ENCODE measurements around a stretch of chr14.

DNA sequence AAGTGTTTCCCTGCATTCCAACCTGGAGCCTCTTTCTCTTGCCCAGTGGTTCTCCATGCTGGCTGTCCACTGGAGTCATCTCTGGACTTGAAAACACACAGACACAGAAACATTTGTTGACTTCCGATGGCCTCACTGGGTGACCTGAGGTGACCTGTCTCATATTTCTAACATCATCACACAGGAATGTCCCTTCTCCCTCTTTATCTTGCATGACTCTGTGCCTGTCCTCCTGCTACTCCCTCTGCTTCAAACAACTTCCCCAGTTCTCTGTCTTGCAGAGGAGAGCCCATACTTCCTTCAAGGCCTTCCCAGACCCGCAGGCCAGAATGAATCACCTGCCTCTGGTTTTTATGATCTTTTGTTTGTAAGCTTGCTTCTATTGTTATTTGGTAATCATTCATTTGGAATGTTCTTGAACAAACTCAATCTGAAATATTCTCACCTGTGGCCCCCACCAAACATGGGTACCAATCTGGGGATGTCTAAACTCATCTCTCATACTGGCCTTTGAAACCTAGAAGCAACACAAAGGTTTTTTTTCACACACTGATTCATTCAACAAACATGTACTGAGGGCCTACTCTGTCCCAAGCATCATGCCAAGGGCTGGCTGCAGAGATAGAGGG is 9.7 kb upstream of the RIN3 start:
- RRBS = no CpG with 5 or more reads among the region's 2 CpGs

DNA sequence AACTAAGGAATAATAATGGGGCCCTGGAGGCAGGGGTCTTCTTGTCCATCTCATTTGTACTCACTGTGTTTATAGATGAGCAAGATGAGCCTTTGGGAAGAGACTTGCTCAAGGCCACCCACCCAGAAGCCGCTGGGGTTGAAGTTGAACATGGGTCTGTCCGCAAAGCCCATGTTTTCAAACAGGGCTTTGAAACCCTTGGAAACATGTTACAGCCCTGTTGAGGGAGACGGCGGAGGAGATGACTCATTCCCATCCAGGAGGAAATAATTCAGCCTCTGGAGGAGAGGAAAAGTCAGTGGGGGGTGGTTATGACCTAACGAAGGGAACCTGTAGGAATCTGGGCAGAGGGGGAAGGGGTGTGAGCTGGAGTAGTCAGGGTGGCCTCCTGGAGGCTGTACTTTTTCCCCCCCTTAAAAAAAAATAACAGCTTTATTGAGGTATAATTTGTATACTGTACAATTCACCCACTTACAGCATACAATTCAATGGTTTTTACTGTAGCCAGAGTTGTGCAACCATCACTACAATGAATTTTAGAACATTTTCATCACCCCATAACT is 2.1 kb upstream of the RIN3 start:
- RRBS = no CpG with 5 or more reads among the region's 5 CpGs

GRCh38 chr14:92539305-92540395 is 26.1 kb downstream of the RIN3 start:
- RRBS = no CpG with 5 or more reads among the region's 17 CpGs

- RRBS = no CpG with 5 or more reads among the region's 12 CpGs
These were observed 35.8 kb downstream of the RIN3 start for GRCh38 chr14:92549267-92549838.

DNA sequence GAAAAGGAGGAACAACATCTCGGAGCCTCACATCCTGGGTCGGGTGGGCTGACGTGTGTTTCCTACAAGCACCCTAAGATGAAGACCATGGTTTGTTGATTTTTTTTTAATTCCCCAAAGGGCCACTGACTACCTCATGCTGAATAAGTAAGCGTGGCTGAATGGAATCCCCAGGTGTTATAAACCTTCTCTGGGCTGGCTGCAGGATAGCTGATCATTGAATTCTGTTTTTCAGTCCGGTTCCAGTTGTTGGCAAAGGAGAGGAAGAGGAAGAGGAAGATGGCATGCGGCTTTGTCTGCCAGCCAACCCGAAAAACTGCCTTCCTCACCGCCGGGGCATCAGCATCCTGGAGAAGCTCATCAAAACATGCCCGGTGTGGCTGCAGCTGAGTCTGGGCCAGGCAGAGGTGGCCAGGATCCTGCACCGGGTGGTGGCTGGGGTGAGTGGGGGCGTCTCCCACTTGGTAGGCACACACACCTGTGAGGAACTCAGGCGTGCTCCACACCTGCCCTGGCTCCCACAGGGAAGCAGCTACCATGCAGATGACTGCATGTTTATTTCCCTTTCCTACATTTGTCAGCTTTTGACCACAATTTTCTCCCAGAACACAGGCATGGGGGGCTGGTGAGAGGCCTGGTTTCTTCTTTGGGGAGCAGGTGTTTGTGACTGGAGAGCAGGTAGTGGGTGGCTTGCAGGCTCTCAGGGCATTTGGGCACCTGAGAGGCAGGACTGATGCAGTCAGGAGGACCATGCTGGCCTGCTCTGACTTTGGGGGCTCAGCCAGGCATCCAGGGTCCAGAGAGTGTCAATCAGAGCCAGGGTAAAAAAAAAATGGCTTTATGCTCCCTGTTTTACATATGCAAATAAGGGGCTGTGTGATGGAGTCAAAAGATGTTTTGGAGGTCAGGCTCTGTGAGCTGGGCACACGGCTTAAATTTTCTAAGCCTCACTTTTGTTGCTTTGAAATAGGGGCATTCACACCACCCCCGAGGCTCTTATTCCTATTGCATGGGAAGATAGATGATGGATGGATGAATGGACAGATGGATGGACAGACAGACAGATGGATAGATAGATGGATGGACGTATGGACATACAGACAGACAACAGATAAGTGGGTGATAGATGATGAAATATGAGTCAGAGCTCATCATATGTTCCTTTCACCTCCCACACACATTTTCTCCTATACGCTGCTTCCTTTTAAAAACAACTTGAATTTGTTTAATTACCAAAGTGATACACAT is 42.4 kb downstream of the RIN3 start:
- RRBS = 89% methylated on average over 6 of the region's 17 CpGs

GRCh38 chr14:92569259-92569815 is 55.8 kb downstream of the RIN3 start:
- RRBS = no CpG with 5 or more reads among the region's 7 CpGs

GRCh38 chr14:92646918-92647652 is 101.3 kb downstream of the LGMN start:
- RRBS = no CpG with 5 or more reads among the region's 8 CpGs

DNA sequence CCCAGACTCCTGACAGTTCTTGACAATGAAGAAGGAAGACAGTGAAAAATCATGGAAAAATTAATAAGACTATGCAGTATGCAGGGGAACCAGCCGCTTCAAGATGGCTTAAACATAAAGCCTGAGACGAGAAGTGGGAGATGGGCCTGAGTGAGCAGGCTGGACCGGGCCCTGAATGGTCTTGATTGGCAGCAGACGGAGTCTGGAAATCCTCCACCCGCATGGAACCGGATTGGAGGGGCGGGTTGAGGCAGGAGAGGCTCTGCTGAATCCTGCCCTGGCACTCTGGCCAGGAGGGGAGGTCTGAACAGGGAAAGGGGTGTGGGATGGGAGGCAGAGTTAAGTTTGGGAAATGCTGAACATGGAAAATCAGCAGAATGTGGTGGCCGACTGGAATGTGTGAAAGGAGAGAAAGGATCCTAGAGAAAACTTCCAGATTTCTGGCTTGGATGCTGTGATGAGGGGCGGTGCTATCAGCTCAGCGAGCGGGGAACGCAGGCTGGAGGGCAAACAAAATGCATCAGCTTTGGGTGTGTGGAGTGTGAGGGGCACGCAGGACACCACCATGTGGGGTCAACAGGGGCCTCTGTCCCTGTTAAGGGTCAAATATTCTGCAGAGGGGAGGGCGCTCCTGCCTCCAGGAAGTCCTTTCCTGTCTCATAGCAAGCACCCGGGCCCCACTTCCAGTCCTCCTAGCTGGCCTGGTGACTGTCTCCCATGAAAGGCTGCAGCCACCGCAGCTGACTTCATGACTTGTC is 53.9 kb downstream of the LGMN start:
- RRBS = 74% methylated on average over 4 of the region's 16 CpGs

- RRBS = no CpG with 5 or more reads among the region's 3 CpGs
These were observed 18.9 kb upstream of the GOLGA5 start for GRCh38 chr14:92775175-92775679.

DNA sequence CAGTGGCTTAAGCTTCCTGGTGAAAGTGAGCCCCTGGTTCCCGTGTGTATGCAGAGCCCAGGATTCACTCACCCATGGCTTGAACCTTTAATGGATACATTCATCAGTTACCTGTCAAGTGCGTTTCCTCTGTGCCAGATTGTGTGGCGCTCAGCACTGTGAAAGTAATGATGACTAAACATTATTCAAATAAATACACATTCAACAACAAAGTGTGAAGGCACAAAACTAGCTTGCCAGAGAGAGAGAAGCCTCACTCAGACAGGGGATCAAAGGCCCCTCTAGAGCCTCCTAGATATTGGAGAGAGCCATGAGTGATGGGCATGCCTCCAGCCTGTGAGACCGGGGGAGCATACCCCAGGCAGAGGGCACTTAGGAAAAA is 545 bp upstream of the CHGA start:
- RRBS = no CpG with 5 or more reads among the region's 4 CpGs

DNA sequence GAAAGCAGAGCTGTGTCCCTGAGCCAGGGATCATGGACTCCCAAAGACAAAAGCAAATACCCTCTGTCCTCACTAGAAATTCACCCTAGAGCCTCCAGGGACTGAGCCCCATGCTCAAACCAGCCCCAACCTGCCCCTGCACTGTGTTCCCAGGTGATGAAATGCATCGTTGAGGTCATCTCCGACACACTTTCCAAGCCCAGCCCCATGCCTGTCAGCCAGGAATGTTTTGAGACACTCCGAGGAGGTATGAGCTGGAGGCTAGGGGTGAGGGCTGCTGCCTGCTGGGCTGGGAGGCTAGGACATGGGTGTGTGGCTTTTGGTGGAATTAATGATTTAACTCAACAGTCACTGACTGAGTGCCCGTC is 3.5 kb downstream of the CHGA start:
- RRBS = no CpG with 5 or more reads among the region's 4 CpGs

DNA sequence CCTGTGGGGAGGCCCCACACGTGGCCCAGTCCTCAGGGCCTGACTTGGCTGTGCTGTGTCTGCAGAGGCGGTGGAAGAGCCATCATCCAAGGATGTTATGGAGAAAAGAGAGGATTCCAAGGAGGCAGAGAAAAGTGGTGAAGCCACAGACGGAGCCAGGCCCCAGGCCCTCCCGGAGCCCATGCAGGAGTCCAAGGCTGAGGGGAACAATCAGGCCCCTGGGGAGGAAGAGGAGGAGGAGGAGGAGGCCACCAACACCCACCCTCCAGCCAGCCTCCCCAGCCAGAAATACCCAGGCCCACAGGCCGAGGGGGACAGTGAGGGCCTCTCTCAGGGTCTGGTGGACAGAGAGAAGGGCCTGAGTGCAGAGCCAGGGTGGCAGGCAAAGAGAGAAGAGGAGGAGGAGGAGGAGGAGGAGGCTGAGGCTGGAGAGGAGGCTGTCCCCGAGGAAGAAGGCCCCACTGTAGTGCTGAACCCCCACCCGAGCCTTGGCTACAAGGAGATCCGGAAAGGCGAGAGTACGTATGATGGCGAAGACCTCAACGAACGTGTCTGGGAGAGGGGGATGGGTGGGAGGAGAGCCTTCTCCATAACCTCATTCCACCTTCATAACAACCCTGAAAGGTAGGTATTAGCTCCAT is 8.4 kb downstream of the CHGA start:
- RRBS = no CpG with 5 or more reads among the region's 13 CpGs

DNA sequence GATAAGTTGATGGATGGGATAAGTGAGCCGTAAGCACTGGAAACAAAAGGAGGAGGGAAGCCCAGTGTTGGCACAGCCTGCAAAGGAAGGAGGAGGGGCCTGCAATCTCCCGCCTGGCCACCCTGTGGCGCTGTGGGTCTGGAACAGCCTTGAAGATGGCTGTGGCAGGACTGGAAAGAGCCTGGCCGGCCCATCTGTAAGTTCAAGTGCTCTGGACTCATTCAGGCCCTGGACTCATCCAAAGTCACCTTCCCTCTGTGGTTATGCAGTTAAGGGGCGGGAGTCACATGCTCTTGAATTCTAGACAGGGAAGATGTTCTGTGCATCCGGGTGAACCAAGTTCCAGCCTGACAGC is 50.3 kb downstream of the CHGA start:
- RRBS = no CpG with 5 or more reads among the region's 6 CpGs

- RRBS = no CpG with 5 or more reads among the region's 9 CpGs
These were observed 67.5 kb downstream of the CHGA start for GRCh38 chr14:92990363-92990875.

DNA sequence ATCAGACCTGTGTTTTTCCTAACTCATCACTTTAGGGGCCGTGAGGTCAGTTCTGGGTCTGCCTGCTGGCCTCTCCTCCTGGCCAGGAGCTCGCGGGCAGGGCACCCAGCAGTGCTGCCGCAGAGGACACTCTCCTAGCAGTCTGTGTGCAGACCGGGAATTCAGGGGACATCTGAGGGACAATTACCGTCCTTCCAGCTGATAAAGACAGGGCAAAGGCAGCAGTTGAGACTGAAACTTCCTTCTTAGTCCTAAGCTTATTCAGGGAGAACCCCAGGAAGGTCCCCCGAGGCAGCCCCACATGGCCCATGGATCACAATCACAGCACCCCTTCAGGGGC is 89.6 kb downstream of the CHGA start:
- RRBS = no CpG with 5 or more reads among the region's 7 CpGs

GRCh38 chr14:93032536-93033030 is 83.1 kb downstream of the ITPK1 start:
- RRBS = no CpG with 5 or more reads among the region's 9 CpGs

DNA sequence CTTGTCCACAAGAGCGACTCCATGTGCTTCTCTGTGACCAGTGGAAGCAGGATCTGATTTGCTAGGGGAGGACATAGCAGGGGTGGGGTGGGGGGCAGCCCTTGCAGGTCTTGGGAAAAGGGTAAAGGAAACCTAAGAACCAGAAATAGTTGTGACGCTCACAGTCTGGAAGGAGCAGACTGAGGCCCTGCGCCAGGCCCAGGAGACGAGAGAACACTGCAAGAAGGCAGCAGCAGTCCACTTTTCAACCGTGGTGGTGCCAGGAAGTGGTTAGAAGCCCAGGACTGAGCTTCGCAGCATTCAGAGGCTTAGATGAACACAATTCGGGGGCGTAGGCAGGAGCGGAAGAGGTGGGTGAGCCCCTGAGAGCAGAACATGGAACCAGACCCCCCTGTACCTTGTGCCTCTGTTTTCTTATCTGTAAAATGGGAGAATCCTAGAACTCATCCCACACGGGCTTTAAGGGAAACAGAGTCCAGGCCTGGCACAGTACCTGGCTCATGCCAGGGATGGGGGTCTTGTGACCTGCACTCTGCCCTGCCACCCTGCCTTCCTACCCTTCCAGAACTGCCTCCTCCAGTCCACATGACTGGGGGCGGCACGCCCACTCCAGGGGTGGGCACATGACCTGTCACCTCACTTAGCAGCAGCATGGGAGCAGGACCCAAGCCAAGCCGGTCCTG is 33.5 kb downstream of the ITPK1 start:
- RRBS = no CpG with 5 or more reads among the region's 13 CpGs

- RRBS = no CpG with 5 or more reads among the region's 8 CpGs
These were observed 24.7 kb downstream of the ITPK1 start for GRCh38 chr14:93090901-93091542.

GRCh38 chr14:93116157-93117144 is 726 bp upstream of the ITPK1 start:
- RRBS = 7% methylated on average over 8 of the region's 31 CpGs

DNA sequence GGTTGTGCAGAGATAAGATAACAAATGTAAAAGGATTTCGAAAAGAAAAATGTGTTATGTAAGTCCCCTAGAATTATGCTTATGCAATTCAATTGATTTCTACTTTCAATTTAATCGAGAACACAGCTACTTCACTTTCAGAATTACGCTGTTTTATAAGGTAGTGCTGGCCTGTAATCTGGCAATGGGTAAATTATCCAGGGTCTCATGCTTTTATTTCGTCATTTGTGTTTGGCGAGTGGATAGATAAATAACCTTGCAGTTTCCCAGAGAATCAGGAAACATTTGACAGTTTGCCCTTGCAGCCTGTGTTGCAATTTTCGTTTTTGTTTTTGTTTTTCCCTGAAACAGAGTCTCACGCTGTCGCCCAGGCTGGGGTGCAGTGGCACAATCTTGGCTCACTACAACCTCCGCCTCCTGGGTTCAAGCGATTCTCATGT is 33.6 kb downstream of the MOAP1 start:
- RRBS = no CpG with 5 or more reads among the region's 10 CpGs